Lower leg skin (tissue), 2 donors: ENCODE measurements around a stretch of chr9.

DNA sequence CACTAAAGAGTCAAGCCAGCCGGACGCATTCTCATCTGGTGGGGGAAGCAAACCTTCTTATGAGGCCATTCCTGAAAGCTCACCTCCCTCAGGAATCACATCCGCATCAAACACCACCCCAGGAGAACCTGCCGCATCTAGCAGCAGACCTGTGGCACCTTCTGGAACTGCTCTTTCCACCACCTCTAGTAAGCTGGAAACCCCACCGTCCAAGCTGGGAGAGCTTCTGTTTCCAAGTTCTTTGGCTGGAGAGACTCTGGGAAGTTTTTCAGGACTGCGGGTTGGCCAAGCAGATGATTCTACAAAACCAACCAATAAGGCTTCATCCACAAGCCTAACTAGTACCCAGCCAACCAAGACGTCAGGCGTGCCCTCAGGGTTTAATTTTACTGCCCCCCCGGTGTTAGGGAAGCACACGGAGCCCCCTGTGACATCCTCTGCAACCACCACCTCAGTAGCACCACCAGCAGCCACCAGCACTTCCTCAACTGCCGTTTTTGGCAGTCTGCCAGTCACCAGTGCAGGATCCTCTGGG is 71.9 kb downstream of the NUP214 start:
- PRO-cap: no peak
- RAMPAGE, long total RNA, 2 experiments: no peak in any of the 2 experiments

DNA sequence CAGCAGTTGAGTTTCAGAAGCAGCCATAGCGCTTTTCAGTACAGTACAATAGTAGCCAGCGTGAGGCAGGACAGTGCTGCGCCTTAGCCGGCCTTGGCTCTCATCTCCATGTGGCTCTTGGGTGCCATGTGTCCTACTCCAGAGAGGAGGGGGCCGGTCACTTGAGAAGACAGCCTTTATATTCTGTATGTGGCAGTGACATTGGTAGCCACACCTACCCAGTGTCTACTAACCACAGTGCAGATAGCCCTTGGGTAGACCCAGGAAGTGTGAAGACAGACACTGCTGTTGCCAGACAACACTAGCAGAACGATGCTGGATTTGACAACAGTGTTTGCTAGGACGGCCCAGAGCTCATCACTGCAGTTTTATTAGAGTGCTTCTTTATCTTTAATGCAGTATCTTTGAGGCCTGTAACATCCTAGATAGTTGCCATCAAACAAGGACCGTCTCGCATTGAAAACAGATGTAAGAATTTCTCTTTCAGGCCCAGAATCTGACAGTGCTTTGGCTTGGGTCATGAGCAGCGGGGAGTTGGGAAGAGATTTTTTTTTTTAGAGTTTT is 42.2 kb downstream of the FAM78A start:
- PRO-cap: no peak
- RAMPAGE, long total RNA, 2 experiments: no peak in any of the 2 experiments

GRCh38 chr9:131238985-131239876 is 37.1 kb downstream of the FAM78A start:
- PRO-cap: no peak
- RAMPAGE, long total RNA, 2 experiments: no peak in any of the 2 experiments

GRCh38 chr9:131290030-131290696 is 640 bp downstream of the PLPP7 start:
- PRO-cap: no peak
- RAMPAGE, long total RNA, 2 experiments: no peak in any of the 2 experiments

DNA sequence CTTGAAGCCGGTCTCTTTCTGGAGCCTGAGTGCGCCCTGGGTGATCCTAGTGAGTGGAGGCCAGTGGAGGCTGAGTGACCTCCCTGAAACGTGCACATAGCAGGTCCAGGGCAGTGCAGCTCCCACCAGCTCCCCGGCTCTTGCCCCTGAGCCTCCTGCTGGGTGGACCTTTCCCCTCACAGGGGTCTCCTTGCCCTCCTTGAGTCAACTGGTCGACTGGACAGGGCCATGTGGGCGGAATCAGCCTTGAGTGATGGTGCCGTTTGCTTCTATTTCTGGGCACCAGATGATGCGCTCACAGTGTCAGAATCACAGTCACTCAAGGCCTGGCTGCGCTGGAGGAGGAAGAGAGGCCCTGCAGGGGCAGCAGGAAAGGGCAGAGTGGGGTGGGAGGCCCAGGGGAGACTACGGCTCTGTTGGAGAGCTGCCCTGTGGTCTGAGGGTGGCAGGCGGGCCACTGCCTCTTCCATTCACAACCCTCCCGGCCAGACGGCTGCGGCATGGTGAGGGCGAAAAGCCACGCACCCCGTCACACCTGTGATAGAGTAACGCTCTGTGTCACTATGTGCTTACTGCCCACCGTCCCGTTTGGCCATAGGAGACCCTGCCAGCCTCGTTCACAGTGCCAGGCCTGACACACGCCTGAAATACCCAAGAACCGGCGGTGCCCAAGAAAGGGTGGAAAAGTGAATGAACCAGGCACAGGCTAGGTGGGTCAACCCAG is 9.8 kb downstream of the PLPP7 start:
- PRO-cap: no peak
- RAMPAGE, long total RNA, 2 experiments: no peak in any of the 2 experiments

DNA sequence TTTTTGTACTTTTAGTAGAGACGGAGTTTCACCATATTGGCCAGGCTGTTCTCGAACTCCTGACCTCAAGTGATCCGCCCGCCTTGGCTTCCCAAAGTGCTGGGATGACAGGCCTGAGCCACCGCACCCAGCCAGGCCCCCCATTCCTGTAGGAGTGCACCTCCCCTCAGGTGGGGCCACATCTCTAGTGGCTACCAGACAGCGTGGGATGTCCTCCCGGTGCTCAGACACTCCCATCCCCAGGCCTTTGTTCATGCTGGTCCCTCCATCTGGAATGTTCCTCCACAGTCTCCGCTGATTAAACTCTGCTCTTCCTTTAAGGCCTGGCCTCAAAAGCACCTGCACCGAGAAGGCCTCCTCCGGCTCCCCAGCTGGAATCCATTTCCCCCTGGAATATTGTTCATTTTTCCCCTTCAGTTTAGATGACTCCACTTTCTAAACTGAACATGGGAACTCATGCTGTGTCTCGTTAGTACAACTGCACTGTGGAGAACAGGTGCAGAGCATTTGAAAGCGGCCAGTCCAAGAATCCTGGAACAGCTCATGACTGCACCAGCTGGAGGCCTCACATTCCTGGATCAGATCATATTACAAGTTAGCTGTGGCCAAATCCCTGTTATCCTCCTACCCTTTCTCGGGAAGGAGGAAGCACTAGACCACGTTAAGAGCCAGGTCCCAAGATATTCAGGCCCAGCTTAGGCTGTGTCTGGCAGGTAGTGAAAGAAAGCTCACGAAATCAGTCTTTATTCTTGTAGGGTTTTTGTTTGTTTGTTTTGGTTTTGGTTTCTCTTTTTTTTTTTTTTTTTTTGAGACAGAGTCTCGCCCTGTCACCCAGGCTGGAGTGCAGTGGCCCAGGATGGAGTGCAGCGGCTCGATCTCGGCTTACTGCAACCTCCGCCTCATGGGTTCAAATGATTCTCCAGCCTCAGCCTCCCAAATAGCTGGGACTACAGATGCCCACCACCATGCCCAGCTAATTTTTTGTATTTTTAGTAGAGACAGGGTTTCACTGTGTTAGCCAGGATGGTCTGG is 10.8 kb upstream of the PRRC2B start:
- PRO-cap: no peak
- RAMPAGE, long total RNA, 2 experiments: no peak in any of the 2 experiments

GRCh38 chr9:131475129-131475736 is 27.5 kb upstream of the POMT1 start:
- PRO-cap: no peak
- RAMPAGE, long total RNA, 2 experiments: no peak in any of the 2 experiments

- PRO-cap: no peak
- RAMPAGE, long total RNA, 2 experiments: no peak in any of the 2 experiments
Measured at GRCh38 chr9:131475737-131477011, 26.5 kb upstream of the POMT1 start.

DNA sequence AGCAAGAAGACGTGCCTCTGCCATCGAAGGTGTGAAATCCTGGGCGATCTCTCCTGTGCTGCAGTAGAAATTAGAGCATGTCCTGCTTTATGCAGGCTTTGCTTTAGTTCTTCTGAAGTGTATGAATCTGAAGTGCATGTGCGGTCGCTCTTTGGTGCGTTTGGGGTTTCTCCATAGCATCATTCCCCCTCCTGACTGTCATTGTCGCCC is 11.6 kb upstream of the POMT1 start:
- PRO-cap: no peak
- RAMPAGE, long total RNA, 2 experiments: no peak in any of the 2 experiments

GRCh38 chr9:131500343-131500846 is 2.3 kb upstream of the POMT1 start:
- PRO-cap: no peak
- RAMPAGE, long total RNA, 2 experiments: no peak in any of the 2 experiments

GRCh38 chr9:131638412-131638973 is 93.2 kb downstream of the PRRT1B start:
- PRO-cap: no peak
- RAMPAGE, long total RNA, 2 experiments: start-site peak on the minus strand in 1 of 2 experiments, at chr9:131638659-131638787 at its widest, 12 reads per replicate

GRCh38 chr9:131642178-131643112 is 97.1 kb downstream of the PRRT1B start:
- PRO-cap: no peak
- RAMPAGE, long total RNA, 2 experiments: no peak in any of the 2 experiments

GRCh38 chr9:131669860-131670952 is 69.7 kb downstream of the RAPGEF1 start:
- PRO-cap: unidirectional peak, minus-strand start at chr9:131670281
- RAMPAGE, long total RNA, 2 experiments: no peak in any of the 2 experiments

- PRO-cap: no peak
- RAMPAGE, long total RNA, 2 experiments: no peak in any of the 2 experiments
Measured at GRCh38 chr9:131686275-131686860, 53.5 kb downstream of the RAPGEF1 start.

DNA sequence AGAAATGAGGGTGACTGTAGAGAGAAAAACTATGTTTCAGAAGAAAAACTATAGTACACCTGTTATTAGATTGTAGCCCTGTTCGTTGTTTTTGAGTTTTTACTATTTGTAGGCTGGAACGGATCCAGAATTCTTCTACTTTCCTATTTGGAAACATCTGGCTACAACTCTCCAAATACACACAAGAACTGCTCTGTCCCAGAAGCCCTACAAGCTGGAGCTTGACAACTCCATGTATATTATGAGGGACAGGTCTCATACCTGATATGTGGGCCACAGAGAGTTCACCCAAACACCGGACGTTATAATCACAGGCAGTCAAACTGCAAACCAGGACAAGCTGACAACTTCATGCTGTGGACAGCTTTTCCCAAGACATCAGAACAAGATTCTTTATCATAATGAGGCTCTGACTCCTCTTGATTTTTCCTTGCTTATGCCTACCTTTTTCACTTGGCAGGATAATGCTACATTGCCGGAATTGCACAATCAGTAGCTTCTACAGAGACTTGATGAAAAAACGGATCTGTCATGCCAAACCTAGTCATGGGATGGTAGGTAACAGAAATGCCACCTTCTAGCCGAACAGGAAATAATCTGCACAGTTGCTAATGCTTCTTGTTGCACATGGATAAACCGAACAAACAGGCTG is 47.5 kb downstream of the RAPGEF1 start:
- PRO-cap: no peak
- RAMPAGE, long total RNA, 2 experiments: no peak in any of the 2 experiments

GRCh38 chr9:131699717-131700755 is 39.8 kb downstream of the RAPGEF1 start:
- PRO-cap: no peak
- RAMPAGE, long total RNA, 2 experiments: no peak in any of the 2 experiments

DNA sequence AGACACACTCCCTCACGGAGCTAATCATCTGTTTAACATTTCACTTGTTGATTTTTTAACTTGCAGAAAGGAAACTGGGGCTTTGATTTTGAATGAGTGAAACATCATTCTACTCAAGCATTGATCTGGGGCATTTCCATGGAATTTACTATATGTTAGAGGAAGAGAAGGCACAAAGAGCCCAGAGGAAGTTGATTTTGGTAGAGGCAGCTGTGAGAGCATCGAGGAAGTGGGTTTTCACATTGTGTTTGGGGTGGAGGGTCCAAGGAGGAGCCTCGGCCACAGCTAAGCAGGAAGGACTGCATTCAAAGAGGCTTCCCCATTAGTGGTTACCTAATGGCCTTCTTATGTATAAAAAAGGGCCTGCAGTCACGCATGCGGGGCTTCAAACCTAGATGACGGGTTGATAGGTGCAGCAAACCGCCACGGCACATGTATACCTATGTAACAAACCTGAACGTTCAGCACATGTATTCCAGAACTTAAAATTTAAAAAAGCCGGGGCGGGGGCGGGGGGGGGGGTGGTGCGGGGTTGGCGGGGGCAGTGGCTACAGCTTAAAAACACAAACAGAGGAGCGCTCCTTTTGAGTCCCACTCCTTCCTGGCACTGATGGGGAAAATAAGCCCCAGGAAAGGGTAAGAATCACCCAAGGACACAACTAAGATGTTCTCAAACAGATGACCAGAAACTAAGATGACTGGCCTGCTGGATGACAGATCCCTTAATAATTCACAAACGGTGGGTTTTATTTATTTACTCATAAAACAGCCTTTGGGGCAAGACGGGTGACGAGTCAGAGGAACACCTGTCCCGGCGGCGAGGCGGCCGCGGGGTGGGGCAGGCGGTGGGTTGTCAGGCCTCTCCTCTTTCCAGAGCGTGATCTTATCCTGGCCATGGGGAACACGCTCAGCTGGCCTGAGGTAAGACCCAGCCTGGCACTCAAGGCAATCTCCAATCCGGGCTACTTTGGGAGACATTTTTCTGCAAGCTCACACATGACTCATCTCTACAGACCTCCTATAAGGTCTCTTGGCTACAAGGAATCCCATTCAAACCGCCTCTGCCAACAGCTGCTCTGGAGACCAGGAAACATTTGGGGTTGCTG is 6.7 kb downstream of the RAPGEF1 start:
- PRO-cap: no peak
- RAMPAGE, long total RNA, 2 experiments: no peak in any of the 2 experiments

- PRO-cap: no peak
- RAMPAGE, long total RNA, 2 experiments: no peak in any of the 2 experiments
Measured at GRCh38 chr9:131989714-131990235, 89.9 kb downstream of the MED27 start.

DNA sequence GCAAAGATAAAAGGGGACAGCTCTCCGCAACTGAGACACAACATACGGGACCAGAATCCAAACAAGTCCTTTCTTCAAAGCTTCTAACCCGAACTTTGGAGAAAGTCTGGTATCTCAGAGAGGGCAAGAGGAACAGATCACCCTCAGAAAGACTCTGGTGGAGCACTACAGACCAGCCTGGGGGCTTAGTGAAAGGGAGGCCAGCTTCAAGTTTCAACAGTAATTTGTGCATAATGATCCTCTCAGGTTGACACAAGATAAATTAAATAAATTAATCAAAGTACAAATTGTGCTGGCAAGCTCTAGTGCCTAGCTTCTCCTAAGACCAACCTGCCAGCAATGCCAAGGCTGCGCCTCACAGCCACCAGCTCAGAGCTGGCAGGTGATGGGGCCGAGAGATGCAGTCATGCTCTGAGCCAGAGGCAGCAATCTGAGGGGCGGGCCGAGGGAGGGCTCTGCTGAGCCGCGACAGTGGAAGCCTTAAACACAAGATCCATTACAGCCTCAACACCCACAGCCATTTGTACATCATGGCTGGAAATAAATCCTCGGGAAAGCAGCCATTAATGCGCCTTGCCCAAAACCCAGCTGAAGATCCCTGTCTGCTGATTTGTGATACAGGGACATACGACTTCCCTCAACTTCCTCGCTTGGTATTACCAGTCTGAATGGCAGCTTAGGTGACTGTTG is 20.4 kb downstream of the MED27 start:
- PRO-cap: no peak
- RAMPAGE, long total RNA, 2 experiments: no peak in any of the 2 experiments

DNA sequence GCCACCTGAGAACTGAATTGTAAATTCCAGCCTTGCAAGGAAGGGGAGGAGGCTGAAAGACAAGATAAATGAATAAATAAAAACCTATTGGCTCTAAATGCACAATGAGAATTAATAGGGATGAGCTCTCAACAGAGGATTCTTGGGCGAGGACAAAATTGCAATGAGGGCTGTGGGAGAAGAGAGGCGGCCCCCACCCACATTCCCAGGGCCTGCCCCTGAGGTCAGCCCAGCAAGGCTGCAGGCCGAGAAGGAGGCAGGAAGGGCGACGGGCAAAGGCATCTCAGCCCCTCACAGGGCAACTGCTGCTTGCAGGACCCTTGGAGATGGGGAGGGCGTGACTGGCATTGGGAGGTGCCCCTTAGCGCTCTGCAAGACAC is 8.4 kb downstream of the NTNG2 start:
- PRO-cap: no peak
- RAMPAGE, long total RNA, 2 experiments: no peak in any of the 2 experiments